Colon Carcinoma Metastatic in the Brain (tissue), 2 donors: ENCODE measurements around the gene RPS14.

GRCh38 chr5:150027615-150028227 lies 27.2 kb downstream of the HMGXB3 start:
- PRO-cap, 2 experiments = no peak in any of the 2 experiments

GRCh38 chr5:150052360-150052786 lies 34.0 kb downstream of the CSF1R start:
- PRO-cap, 2 experiments = no peak in any of the 2 experiments

GRCh38 chr5:150055047-150055996 lies 31.0 kb downstream of the CSF1R start:
- PRO-cap, 2 experiments = no peak in any of the 2 experiments

- PRO-cap, 2 experiments = no peak in any of the 2 experiments
Observed at GRCh38 chr5:150114388-150114917, 28.1 kb upstream of the CSF1R start.

- PRO-cap, 2 experiments = no peak in any of the 2 experiments
Observed at GRCh38 chr5:150159585-150160518, 4.2 kb upstream of the PDGFRB start.

- PRO-cap, 2 experiments = no peak in any of the 2 experiments
Observed at GRCh38 chr5:150358242-150358555, 702 bp downstream of the TCOF1 start.

DNA sequence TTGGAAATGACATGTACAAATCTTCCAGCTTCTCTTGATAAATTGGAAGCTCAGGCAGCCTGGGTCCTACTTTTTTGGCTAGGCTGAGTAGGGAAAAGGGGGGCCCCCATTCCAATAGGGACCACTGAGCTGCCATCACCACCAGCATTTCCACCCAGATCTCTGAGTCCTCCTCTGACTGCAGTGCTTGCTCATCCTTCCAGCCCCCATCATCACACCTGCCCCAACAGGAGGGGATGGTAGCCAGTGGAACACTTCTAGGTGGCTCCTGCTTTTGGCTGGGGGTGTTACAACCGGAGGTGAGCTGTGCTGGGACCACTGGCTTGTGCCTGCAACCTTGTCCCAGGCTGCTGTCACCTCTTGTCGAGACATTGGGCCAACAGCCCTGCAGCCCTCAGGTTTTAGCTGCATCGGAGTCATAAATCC lies 24.9 kb downstream of the TCOF1 start:
- PRO-cap, 2 experiments = no peak in any of the 2 experiments

GRCh38 chr5:150443826-150444986 lies 5.3 kb downstream of the RPS14 start:
- PRO-cap, 2 experiments = no peak in any of the 2 experiments

DNA sequence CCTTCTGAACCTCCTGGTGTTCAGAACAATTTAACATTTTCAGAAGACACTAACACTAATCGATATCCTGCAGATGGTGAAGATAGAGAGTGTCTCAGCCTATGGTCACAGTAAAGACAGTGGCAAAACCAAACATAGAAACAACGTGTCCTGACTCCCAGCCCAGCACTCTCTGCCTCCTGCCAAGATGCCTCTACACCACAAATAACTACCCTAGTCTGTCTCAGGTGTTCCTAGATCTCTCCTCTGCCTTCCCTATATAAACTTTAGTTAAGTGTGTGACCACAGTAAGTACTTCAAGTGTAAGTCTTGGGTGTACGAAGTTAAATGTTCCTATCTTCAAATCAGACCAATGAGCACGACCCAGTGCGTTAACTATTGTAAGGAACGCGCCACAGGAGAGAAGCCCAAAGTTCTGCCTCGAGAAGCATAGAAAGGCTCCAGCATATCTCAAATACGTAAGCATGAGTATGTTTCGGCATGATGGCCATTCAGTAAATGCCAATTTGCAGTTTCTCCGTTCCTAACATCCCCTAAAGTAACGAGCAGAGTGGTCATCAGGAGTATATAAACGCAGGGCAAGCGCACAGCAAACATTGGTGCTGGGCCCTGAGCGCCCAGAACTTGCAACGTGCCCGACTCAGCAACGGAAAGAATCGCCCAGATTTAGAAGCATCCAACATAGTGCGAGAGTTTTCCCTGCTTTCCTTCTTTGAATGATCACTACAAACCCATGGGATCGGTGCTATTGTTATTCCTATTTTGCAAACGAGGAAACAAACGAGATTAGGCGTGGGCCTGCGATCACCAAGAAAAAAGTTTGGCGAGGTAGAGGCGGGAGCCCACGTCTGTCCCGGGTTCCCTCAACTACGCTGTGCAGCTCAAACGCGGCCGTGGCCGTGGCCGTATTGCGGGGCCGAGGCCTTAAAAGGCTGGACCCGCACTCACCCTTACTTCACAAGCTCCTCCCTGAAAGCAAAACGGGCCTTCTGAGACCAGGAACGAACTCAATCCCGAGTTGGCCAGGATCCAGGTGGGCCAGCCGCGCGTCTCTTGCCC lies 672 bp downstream of the RPS14 start:
- PRO-cap, 2 experiments = no peak in any of the 2 experiments

DNA sequence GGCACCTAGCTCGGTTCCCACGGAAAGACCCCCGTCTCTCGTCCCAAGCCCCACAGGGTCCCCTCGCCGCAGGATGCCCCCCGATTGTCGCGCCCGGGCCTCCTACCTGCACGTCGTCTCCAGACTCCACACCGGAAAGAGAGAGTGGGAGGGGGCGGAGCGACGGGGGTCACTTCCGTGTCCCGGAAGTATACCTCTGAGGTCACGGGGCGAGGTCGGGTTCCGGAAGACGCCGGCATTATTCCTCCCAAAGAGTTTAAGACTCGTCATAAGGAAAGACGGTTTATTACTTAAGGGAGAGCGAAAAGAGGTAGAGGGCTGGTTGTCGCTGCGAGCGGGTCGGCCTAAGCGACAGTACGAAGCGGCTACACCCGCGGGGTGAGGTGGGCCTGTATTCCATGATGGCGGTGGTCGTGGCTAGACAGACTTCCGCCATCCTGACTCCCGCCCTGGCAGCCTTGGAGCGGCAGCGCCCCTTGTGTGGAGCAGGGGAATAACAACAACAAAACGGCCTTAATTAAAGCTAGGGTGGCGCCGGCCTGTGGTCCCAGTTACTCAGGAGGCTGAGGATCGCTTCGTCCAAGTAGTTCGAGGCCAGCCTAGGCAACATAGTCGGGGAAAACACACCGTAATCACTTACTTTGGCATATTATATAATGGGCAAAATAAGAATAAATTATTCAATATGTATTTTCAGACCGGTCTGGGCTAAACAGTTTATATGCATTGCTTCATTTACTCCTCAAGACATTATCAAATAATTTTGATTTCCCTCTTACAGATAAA lies at the start of gene RPS14:
Gene RPS14 (minus strand): TSS at position 143 of the 786 bp plus-strand sequence.
- PRO-cap, 2 experiments = peak in 2 of 2 experiments; most common plus-strand start position 199 of the sequence (in 2); most common minus-strand start position 141 of the sequence (in 2)

- PRO-cap, 2 experiments = no peak in any of the 2 experiments
Observed at GRCh38 chr5:150489825-150490654, 17.9 kb upstream of the NDST1 start.

- PRO-cap, 2 experiments = no peak in any of the 2 experiments
Observed at GRCh38 chr5:150500754-150501460, 7.0 kb upstream of the NDST1 start.

- PRO-cap, 2 experiments = no peak in any of the 2 experiments
Observed at GRCh38 chr5:150508880-150509411, 1.0 kb downstream of the NDST1 start.

DNA sequence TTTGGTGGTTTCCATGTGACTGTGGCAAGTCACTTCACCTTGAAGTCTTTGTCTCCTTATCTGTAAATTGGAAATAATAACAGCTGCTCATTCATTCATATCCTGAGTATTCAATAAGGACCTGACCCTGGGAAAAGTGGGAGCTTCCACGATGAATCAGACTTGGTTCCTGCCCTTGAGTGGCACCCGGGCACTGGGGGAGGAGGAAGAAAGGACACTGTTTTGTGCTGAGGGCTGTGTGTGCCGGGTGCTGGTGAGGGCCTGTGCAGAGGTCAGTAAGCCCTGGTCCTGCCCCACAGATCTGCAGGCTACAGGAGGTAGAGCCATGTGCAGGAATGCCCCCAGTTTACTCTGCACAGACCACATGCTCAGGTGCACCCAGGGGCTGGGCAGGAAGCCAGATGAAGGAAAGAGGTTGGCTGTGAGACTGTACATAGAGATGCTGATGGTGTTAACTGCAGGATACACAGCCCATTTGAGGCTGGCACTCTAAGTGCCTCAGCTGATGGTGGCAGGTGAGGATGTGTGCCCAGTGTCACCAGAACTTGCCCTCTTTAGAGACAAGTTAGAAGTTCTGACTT lies 6.9 kb downstream of the NDST1 start:
- PRO-cap, 2 experiments = no peak in any of the 2 experiments

DNA sequence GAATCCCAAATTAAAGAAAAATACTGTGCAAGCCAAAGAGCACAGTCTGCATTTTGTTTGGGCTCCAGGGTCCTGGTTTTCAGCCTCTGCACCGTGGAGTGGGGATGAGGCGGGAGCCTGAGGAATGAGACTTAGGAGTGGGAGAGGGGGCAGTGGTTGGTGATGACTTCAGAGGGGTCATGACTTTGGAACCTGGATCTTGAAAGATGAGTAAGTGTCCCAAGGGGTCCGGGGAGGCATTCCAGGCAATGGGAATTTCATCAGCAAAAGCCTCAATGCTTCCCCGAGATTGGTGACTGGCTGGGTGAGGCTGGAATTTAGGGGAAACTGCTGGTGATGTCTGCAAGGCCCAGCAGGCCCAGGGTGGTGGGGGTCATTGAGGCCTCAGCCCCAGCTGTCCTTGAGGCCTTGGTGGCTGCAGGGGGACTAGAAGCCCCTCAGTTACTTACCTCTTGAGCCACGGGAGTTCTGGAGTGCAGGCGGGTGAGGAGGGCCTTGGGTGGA lies 7.5 kb downstream of the NDST1 start:
- PRO-cap, 2 experiments = no peak in any of the 2 experiments

DNA sequence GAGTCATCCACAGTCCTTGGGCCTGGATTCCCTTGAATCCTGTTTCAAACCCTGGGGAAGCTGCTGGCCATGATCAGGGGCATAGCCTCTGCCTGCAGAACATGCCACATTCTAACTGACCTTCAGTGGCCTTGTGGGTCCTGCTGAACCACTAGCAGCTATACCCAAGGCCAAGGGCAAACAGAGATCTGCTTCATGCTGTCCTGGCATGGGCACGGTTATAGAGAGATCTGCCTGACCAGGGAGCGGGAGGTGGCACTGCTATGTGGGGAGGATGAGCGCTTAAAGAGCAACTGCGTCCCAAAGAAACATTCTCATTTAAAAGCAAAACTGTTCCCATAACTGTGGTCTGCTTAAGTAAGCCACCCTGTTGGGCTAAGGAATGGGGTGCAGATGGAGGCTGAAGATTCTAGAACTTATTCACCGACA lies 36.5 kb upstream of the SYNPO start:
- PRO-cap, 2 experiments = no peak in any of the 2 experiments

DNA sequence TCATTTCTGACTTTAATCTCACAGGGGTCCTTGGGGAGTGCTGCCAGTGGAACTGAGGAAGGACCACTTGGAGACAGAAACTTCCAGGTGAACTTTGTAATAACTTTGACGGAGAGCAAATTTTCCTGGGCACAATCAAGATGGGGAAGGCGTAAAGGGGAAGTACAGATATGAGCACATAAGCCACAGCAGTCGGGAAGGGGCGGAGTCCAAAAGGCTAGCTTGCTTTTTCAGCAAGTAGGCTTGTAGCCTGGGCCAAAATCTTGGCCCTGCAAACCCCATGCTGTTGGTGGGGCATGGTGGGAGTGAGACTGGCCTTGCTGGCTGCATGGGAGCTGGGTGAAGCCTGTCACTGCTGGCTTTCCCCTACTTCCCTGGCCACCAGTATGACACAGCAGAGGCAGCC lies 24.3 kb downstream of the DCTN4 start:
- PRO-cap, 2 experiments = no peak in any of the 2 experiments

DNA sequence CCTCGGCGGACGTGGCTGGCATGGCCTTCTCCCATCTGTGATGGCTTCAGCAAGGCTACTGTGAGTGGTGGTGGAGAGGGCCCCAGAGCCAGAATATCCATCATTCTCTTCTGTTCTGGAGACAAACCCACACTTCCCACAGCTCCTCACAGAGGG lies 9.6 kb downstream of the GPX3 start:
- PRO-cap, 2 experiments = no peak in any of the 2 experiments

DNA sequence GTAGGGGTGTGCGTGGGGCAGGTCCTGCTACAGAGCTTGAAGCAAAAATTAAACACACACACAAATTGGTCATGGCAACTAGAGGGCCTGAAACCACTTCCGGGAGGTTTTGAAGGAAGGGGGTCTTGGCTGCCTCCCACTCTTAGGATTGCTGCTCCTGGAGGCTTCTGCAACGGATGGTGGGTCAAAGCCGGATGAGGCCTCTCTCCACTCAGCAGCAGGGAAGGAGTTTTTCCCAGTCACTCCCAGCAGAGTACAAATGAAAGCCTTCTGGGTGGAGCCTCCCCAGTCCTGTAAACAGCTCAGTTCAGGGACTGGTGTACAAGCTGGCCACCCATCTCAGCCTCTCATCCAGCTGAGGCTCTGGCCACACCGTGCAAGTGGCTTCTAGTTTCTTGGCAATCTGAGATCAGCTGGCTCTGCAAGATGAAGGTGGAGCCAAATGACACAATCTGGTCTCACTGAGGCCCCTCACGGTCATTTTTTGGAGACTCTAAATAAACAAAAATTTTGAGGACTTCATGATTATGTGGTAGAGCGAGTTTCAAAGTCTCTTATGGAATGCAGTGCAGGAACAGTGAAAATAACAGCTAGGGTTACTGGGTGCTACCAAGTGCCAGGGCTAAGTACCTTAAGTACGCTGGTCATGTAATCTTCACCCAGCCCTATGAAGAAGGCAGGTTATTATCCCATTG lies 10.0 kb downstream of the GPX3 start:
- PRO-cap, 2 experiments = no peak in any of the 2 experiments

GRCh38 chr5:151063346-151064077 lies 17.3 kb downstream of the TNIP1 start:
- PRO-cap, 2 experiments = no peak in any of the 2 experiments